ENCODE data around the genes ADAT2 and FUCA2.

- RRBS: no CpG with 5 or more reads among the region's 9 CpGs
CAGE:
- cytosol, long polyA plus RNA: no peak
- long polyA plus RNA: no peak
- nucleus, long polyA plus RNA: no peak
Observed at GRCh38 chr6:143058681-143059587, 1.8 kb upstream of the AIG1 start.

DNA sequence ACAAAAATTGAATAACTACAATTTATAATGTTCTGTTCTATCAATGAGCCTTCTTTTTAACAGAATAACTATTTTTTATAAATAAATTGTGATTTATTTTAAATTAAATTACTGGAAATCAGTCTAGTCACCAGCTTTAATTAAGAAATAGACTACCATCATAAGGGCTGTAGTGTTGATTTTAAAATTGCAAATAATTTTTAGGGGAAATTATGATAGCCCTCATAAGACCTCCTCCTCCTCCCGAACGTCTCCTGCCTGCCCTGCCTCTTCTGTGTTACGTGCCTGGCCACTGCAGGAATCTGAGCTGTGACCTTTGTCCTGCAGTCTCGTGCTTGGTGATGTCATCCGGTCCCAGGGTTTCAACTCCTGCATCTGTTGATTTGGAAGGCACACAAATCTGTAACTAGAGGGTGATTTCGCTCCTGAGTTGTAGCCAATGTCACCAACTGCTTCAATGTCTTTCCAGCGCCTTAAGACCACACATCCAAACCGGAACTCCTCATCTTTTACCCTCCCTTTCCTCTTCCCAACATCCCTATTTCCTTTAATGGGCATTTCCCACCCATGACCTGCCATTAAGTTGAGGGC, 163.2 kb downstream of the AIG1 start:
- RRBS: no CpG with 5 or more reads among the region's 8 CpGs
CAGE:
- cytosol, long polyA plus RNA: no peak
- long polyA plus RNA: no peak
- nucleus, long polyA plus RNA: no peak

- RRBS: 15% methylated on average over 11 of the region's 60 CpGs
CAGE:
- cytosol, long polyA plus RNA: no peak
- long polyA plus RNA: no peak
- nucleus, long polyA plus RNA: start-site peak on the plus strand at chr6:143450842-143450915, 163 and 34 reads in 2 replicates
Observed at GRCh38 chr6:143450004-143451022, at the start of gene ADAT2. Gene ADAT2, minus strand, starts transcription at chr6:143450695.

- RRBS: 4% methylated on average over 10 of the region's 74 CpGs
CAGE:
- cytosol, long polyA plus RNA: start-site peak on the minus strand at chr6:143511688-143511723, 139 and 239 reads in 2 replicates
- long polyA plus RNA: start-site peak on the minus strand at chr6:143511679-143511710, 96 and 250 reads in 2 replicates
- nucleus, long polyA plus RNA: start-site peak on the minus strand at chr6:143511683-143511710, 79 and 166 reads in 2 replicates
Observed at GRCh38 chr6:143510968-143512258, at the start of gene FUCA2. Gene FUCA2, minus strand, starts transcription at chr6:143511720.

DNA sequence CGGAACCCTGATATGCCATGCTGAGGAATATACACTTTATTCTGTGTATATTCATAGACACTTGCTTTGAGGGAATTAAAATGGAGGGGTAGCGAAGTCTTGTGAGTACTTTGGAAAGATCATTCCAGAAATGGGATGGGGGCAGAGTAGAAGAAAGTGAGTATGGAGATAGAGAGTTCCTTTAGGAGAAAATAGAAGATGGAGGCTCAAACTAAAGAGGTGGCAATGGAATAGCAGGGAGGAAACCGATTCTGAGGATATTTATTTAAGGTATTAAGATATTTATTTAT, 21.1 kb upstream of the FUCA2 start:
- RRBS: no CpG with 5 or more reads among the region's 3 CpGs
CAGE:
- cytosol, long polyA plus RNA: no peak
- long polyA plus RNA: no peak
- nucleus, long polyA plus RNA: no peak

DNA sequence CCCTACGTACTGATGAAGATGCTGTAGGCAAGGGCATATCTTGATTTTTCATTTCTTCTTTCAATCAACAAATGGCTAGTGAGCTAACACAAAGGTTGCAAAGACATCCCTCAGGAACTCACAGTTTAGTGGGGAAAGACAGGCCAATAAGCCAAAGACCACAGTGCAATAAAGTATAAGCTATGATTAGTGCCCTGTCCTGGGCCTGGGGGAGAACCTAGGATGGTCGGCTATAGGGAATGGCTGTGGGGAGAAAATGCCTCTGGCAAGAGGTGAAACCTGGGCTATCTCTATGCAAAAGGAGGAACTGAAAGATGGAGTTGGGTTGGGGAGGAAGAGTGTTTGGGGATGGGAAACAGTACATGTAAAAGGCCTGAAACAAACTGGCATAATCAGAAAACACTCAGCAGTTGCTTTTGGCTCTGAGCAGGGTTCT, 31.8 kb upstream of the FUCA2 start:
- RRBS: no CpG with 5 or more reads among the region's 2 CpGs
CAGE:
- cytosol, long polyA plus RNA: no peak
- long polyA plus RNA: no peak
- nucleus, long polyA plus RNA: no peak

DNA sequence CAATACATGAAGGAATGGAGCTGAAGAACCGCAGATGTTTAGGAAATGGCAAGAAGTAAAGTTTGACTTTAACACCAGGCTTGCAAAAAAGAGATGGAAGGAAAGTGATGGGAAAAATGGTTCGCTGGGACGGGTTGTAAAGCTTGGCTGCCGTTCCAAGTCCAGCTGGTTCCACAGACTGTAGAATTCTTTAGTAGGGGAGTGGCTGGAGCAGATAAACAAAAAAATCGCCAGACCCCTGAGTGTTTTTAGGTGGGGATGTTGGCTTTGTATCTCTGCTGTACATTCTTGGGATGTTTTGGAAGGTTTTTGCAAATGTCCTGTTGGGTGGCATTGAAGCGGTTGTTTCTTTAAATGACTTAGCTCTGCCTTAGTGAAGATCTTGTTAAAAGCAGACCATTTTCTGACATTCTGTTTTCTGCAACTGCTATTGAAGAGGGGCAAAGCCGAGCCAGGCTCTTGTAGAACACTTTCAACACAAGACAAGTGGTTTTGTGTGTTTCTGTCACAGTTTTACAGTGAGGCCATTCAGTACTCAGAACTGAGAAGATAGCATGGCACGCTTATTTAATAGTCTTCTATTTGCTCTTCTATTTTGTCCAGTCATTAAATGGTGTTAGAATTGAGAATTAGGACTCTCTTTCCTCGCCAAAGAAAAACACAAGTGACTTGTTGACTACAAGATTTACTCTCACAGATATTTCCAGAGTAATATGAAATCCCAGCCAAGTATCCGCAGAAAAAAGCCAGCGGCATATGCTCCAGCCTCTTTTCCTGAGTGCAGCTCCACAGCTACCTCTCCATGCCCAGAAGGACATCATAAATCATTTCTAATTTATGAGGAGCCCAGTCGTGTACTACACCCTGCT, 65.7 kb downstream of the PHACTR2 start:
- RRBS: no CpG with 5 or more reads among the region's 12 CpGs
CAGE:
- cytosol, long polyA plus RNA: no peak
- long polyA plus RNA: no peak
- nucleus, long polyA plus RNA: no peak

- RRBS: no CpG with 5 or more reads among the region's 3 CpGs
CAGE:
- cytosol, long polyA plus RNA: no peak
- long polyA plus RNA: no peak
- nucleus, long polyA plus RNA: no peak
Observed at GRCh38 chr6:144170049-144170628, 19.8 kb downstream of the STX11 start.

DNA sequence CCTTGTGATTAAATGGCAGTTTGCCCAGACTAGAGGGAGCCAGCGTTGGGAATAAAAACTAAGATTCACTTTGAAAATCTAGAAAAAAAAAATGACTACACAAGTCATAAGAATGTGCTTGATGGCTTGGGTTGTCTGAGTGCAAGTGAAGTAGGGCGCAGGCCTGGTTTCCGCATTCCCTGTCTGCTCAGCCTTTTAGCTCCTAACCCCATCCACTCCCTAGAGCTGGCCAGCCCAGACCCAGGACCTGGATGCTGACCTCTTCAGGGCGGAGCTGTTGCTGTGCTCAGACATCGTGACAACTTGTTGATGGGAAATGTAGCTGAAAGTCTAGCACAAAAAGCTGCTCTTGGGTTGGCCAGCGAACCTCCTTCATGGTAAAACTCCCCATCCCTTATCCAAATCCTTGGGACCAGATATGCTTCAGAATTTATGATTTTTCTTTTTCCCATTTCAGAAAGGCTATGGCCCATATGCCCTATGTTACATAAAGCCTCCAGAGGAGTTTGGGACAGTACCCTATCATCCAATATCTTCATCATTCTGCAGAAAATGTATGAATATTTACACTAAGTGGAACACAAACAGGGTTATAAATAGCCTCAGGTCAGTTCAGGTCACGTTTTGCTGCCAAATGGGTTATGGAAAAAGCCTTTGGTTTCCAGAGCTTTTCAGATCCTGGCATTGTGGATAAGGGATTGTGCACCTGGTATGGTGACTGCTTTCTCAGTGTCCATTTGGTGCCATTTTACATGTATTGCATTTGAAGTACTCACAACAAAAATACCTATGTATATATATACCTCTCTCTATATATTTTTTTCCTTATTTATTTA, 29.2 kb downstream of the UTRN start:
- RRBS: no CpG with 5 or more reads among the region's 7 CpGs
CAGE:
- cytosol, long polyA plus RNA: no peak
- long polyA plus RNA: no peak
- nucleus, long polyA plus RNA: no peak

- RRBS: no CpG with 5 or more reads among the region's 2 CpGs
CAGE:
- cytosol, long polyA plus RNA: no peak
- long polyA plus RNA: no peak
- nucleus, long polyA plus RNA: no peak
Observed at GRCh38 chr6:144342788-144343300, 57.7 kb downstream of the UTRN start.

DNA sequence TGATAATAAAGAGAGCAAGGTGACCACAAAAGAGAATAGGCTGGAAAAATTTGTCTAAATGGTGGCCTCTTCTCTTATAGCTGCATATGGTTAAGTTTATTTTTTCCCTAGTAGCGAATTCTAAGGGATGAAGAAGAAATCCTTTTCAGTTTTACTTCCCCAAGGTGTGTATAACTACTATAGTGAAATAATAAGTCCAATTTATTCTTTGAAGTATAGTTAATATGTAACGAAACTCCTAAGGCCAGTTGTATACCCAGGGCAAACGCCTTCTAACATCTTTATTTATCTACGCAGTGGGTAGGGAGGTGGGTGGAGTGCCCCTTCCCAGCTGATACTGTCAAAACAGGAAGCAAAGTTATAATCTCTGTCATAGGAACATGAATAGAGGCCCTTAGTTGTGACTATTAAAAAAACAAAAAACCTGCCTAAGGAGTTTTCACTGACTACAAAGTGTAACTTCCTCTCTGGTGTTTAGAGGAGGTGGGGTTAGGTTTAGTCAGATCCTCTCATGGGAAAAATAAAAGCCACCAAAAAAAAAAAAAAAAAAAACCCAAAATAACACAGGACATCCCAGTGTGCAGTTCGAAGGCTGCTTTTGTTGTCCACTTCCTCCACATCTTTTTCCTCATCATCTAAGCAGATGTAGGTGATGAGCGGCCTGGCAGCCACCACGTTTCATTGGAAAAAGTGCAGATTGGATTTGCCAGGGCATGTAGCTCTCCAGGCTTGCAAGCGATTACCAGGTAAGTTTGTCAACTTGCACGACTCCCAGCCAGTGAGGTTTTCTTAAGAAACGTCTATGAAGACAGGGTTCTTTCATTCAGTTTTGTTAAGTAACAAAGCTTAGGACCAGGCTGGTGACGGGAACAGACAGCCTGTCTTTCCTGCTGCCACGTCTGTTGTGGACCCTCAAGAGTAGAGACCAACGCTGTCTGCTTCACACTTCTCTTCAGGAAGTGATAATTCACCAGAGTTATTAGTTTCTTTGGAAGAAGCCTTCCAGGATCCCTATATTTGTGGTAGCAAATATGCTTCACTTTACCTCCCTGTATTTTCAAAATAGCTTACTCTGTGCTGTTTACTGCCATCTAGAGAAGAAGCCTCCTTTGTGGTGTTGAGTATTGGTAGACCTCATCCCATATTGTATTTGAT, 58.8 kb downstream of the UTRN start:
- RRBS: no CpG with 5 or more reads among the region's 13 CpGs
CAGE:
- cytosol, long polyA plus RNA: no peak
- long polyA plus RNA: no peak
- nucleus, long polyA plus RNA: no peak

GRCh38 chr6:144565630-144565953, 280.5 kb downstream of the UTRN start:
- RRBS: no CpG with 5 or more reads among the region's 1 CpG
CAGE:
- cytosol, long polyA plus RNA: no peak
- long polyA plus RNA: no peak
- nucleus, long polyA plus RNA: no peak

DNA sequence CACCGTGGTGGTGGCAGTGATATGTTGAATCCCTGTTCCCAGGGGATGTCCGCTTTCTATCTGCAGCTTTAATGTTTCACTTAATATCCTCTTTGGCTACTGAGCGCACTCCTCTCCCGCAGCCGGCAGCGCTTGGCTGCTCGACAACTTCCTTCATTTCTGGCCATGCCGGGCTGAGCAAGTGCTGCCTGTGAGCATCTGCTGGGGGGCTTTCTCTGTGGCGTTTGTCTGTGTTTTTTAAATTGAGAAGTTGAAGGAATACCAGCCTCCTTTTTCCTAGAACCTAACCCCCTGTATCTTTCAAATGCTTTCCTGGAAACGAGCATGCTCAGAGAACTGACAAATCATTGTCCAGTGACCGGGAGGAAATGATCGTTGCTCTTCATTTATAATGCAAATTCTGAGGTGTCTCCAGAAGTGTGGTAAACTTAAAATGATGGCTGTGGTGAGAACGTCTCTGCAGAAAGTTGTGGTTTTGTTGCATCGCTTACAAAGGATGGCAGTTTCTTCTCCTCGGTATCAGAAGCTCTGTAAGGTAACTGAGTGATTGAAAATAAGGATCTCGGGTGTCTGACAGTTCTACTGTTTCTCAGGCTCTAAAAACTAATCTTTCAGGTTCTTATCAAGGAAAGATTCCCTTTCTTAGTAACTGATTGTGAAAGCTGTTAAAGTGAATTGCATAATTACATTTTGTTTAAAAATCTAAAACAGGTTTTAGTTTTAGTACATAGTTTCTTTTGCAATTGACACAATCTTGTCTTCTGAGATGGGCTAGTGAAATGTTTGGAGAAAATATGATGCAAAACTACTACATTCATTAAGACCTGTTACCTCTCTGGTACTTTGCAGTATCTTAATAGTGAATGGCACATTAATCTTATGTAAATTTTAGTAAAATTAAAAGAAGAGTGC, 298.2 kb downstream of the UTRN start:
- RRBS: 0% methylated on average over 2 of the region's 16 CpGs
CAGE:
- cytosol, long polyA plus RNA: no peak
- long polyA plus RNA: no peak
- nucleus, long polyA plus RNA: no peak

DNA sequence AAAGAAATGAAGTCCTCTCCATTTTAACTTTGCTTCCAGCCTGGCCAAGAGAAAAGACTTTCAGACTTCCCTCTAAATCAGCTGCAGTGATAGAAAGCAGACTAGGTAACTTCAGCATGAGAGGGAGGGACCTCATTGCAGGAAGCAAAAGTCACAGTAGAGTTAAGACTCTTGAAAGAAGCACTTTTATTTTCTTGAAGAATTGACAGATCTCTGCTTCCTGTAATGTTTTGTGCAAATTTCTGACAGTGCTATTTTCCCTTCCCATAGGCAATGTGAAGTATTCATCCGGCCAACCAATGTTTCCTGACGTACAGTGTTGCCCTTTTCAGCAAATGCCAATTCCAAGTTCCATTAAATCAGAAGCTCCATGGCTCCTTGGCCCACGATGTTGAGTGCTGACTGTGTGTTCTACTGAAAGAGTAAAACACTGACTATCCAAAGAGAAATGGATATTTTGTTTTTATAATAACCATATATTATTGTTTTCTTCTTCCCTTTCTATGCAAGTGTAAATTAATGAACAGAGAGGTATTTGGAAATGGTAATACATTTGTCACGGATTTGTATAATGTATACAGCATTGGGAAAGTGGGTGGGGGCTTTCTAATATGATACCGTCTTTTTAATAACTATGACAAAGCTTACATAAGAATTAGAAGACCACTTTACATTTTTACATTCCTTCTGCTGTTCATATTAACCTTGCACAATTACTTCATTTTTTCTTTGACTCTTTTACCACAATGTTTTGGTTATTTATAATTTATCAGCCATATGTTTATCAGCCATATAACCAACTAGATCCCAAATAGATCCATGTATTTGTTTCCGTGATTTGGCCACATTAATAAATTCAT, 565.8 kb downstream of the UTRN start:
- RRBS: no CpG with 5 or more reads among the region's 6 CpGs
CAGE:
- cytosol, long polyA plus RNA: no peak
- long polyA plus RNA: no peak
- nucleus, long polyA plus RNA: no peak

DNA sequence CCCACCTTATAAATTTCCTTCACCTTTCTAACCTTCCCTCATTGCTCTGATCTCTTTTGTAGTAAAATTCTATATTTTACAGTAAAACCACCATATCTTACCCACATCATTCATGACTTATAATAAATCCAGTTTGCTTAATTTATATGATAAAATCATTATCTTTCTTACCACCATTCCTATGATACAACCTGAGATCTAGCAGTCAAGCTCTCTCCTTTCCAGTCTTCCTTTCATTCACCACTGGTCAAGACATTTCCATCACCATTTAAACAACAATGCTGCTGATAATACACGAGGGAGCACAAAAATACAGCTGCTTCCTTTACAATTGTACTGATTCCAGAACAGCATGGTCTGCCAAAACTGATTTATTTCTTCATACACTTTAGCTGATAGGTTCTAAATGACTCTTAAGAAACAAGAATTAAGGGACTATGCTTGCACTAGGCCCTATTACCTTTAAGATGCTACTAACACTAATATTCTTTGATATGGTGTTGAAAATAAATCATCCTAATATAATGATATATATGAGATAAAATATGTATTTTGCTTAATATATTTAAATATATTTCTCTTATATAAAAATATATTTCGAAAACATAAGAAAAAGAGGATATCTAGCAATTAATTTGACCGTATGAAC, 65.0 kb downstream of the EPM2A start:
- RRBS: no CpG with 5 or more reads among the region's 3 CpGs
CAGE:
- cytosol, long polyA plus RNA: no peak
- long polyA plus RNA: no peak
- nucleus, long polyA plus RNA: no peak

DNA sequence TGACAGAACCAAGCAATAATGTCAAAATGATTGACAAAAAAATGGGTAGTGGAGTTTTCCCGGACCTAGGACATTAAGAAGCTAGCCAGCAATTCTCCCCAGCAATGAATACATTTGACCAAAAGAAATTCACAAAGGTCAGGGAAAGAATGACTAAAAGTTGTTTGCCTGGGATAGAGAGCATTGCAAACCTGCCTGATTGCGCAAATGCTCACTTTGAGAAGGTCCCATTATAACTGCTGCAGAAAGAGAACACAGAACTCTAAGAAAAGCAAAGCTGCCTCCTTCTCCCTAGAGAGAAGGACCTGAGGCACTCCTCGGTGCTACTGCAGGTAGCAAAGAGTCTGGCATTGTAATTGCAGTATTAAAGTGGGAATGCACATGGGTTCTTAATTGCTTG, 288.9 kb downstream of the ADGB start:
- RRBS: no CpG with 5 or more reads among the region's 3 CpGs
CAGE:
- cytosol, long polyA plus RNA: no peak
- long polyA plus RNA: no peak
- nucleus, long polyA plus RNA: no peak

GRCh38 chr6:147239096-147239900, 35.1 kb downstream of the STXBP5 start:
- RRBS: no CpG with 5 or more reads among the region's 3 CpGs
CAGE:
- cytosol, long polyA plus RNA: no peak
- long polyA plus RNA: no peak
- nucleus, long polyA plus RNA: no peak

DNA sequence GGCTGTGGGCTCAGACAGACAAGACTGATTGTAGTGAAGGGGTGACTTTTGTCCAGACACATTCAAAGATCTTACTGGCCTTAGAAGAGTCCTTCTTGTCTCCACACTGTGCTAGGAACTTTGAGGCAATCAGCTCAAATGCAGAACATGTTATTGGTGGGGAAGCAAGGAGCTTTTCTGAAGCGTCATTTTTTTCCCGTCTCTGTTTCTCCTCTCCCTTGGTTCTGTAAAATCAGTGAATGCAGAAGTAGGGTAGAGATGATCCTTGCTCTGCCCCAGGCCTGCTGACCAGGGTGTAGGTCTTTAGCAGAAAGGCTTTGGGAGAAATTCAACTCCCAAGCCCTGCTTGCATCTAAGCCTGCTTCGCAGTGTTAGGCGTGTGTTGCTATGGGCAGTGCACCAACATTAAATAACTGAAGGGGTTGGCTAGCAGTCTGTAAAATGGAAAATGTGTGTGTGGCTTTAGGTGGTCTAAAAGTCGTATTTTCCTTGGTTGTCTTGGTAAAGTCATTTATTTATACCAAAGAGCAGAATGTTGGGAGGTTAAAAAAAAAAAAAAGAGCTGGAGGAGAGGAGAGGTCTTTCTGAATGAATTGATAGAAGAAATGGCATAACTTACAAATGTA, 45.9 kb downstream of the SASH1 start:
- RRBS: no CpG with 5 or more reads among the region's 5 CpGs
CAGE:
- cytosol, long polyA plus RNA: no peak
- long polyA plus RNA: no peak
- nucleus, long polyA plus RNA: no peak

DNA sequence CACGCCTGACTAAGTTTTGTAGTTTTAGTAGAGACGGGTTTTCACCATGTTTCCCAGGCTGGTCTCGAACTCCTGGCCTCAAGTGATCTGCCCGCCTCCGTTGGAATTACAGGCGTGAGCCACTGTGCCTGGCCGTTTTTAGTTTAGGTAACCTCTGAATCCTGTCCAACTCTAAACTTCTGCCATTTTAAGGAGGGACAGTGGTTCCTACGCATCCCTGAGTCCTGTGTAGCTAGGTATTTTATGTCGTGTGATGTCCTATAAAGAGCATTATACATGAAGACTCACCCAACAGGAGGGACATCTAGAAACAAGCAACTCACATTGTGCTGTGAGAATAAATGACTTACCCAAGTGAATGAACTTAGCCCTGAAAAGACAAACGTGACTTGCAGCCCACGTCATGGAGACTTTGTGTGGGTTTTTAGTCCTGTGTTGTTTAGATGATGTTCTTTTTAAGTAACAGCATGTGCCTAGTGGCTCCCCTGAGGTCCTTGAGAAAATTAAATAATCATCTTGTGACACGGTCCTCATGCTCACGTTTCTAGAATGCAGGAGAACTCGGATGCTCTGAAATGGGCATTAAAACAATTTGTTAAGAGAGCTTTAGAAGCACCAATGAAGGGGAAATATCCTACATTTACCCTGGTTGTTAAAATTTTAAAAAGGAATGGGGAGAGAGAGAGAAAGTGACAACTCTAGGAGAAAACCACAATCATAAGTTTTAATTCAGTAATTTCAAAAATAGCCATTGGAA, 165.1 kb downstream of the SASH1 start:
- RRBS: no CpG with 5 or more reads among the region's 14 CpGs
CAGE:
- cytosol, long polyA plus RNA: no peak
- long polyA plus RNA: no peak
- nucleus, long polyA plus RNA: no peak

DNA sequence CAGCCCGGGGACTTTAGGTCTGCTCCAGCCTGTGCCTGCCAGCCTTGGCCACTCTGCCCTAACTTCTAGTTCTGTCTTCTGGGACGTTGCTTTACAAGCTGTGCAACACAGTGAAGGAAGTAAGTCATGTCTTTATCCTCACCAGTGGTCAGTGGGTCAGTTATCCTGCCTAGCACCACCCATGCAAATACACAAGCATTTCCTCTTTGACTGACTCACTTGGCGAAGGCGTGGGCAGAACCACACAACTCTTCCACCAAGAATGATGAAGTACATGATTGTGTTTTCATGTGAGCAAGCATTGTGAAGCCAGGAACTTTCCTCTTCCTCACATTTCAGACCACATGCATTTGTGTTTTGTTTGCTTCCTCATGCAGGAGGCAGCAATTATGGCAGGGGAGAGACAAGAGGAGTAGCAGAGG, 180.5 kb upstream of the UST start:
- RRBS: no CpG with 5 or more reads among the region's 4 CpGs
CAGE:
- cytosol, long polyA plus RNA: no peak
- long polyA plus RNA: no peak
- nucleus, long polyA plus RNA: no peak